ENCODE measurements around the gene LMLN.

GRCh38 chr3:197906583-197906974, 43.4 kb upstream of the RPL35A start:
- RRBS, result no CpG with 5 or more reads among the region's 1 CpG

DNA sequence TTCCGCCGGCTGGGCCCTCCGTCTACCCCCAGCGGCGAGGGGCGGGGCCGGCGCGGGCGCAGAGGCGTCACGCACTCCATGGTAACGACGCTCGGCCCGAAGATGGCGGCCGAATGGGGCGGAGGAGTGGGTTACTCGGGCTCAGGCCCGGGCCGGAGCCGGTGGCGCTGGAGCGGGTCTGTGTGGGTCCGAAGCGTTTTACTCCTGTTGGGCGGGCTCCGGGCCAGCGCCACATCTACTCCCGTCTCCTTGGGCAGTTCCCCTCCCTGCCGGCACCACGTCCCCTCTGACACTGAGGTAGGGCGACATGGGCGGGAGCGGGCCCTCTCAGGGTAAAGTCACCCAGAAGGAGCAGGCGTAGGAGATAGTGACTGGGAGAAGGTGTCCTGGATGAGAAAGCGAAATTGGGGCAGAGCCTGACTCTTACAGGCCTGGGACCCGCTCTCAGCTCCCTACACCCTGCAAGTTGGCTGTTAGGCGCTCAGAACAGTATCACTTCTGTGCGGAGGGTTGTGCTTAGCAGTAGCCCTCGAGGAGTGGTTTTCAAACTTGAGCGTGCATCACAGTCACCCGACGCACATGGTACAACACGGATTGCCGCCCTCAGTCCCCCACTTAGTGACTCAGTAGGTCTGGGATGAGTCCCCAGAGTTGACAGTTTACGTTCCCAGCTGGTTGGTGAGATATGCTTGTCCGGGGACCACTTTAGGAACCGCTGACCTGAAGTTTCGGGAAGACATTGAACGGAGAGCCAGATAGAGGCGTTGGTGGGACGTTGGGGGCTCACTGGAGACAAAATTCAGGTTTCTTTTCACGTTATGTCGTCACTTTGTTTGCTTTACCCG, at the start of gene LMLN:
LMLN (plus strand) TSS at position 74 of the 845 bp plus-strand sequence.
- RRBS, result under 1% methylated on average over 25 of the region's 57 CpGs

DNA sequence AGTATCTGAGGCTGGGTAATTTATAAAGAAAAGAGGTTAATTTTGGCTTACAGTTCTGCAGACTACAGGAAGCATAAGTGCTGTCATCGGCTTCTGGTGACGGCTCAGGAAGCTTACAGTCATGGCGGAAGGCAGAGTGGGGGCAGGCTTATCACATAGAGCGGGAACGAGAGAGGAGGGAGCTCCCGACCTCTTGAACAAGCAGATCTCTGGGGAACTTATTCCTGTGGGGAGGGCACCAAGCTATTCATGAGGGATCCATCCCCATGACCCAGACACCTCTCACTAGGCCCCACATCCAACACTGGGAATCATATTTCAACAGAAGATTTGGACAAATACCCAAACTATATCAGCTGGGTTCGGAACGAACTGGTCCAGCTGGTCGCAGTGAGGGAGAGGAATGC, 72.5 kb downstream of the LMLN start:
- RRBS, result no CpG with 5 or more reads among the region's 9 CpGs

GRCh38 chr3:198038863-198039432, 78.9 kb downstream of the LMLN start:
- RRBS, result no CpG with 5 or more reads among the region's 3 CpGs

Data from AG08470 (cell line).